Endodermal cell (in vitro differentiated cells): ENCODE measurements around the genes ZNF622 and CDH9.

DNA sequence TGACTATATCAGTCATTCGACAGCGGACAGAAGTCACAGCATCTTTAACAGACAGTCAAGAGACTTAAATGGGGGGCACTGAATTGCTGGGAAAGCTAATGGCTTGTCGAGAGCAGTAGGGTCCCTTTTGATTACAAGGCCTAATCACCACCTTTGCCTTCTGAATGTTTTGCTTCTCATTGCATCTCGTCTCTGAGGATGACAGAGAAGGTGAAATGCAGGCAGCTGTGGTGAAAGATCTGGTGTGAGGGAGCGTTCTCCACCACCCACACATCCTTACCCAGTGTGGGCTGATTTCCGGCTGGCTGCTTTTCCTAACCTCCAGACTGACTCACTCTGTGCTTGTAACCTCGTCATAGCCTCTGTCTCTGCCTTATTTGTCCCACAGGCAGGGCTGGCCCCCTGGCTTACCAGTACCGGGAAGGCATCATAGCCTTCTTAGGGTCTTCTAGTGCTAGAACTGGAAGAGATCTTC lies 54.3 kb upstream of the ANKH start:
- PRO-cap, result no peak

- PRO-cap, result no peak
Measured at GRCh38 chr5:15634997-15635744, 135.2 kb downstream of the FBXL7 start.

DNA sequence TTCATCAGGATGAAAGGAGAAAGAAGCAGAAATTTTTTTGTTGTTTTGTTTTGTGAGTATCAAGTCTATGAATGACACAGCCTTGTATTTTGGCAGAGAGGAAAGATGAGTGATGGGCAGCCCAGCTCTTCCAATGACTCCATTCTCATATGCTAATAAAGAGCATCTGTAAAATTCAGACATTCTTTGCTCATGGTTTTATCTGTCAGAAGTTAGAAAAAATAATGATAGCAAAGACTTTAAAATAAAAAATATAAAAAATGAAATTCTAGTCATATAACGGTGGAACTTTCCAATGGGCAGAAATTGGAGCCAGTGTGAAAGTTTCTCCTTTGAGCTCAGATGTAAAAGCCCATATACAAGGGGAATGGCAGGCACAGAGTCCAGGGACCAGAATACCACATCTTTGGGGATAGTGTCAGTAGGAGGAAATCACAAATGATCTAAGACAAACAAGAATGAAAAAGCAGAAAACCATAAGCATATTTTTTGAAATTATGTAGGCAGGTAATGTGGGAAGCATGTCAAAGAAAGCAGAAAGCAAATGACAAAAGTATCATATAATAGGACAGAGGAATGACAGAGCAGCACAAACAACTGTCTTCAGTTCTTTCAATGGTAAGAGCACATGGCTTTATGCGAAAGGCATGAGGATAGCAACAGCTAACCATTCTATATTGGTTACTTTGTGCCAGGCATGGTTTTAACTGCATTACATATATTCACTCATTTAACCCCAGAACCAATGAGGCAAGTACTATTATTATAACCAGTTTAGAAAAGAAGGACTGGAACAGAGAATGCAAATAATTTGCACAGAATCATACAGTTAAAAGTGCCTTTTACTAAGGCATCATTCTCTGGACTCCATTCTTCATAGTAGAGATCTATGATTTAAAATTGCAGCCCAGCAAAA lies 137.2 kb downstream of the FBXL7 start:
- PRO-cap, result no peak

GRCh38 chr5:16244295-16244778 lies 64.7 kb upstream of the MARCHF11 start:
- PRO-cap, result no peak

GRCh38 chr5:16457265-16457937 lies 8.2 kb downstream of the ZNF622 start:
- PRO-cap, result no peak

DNA sequence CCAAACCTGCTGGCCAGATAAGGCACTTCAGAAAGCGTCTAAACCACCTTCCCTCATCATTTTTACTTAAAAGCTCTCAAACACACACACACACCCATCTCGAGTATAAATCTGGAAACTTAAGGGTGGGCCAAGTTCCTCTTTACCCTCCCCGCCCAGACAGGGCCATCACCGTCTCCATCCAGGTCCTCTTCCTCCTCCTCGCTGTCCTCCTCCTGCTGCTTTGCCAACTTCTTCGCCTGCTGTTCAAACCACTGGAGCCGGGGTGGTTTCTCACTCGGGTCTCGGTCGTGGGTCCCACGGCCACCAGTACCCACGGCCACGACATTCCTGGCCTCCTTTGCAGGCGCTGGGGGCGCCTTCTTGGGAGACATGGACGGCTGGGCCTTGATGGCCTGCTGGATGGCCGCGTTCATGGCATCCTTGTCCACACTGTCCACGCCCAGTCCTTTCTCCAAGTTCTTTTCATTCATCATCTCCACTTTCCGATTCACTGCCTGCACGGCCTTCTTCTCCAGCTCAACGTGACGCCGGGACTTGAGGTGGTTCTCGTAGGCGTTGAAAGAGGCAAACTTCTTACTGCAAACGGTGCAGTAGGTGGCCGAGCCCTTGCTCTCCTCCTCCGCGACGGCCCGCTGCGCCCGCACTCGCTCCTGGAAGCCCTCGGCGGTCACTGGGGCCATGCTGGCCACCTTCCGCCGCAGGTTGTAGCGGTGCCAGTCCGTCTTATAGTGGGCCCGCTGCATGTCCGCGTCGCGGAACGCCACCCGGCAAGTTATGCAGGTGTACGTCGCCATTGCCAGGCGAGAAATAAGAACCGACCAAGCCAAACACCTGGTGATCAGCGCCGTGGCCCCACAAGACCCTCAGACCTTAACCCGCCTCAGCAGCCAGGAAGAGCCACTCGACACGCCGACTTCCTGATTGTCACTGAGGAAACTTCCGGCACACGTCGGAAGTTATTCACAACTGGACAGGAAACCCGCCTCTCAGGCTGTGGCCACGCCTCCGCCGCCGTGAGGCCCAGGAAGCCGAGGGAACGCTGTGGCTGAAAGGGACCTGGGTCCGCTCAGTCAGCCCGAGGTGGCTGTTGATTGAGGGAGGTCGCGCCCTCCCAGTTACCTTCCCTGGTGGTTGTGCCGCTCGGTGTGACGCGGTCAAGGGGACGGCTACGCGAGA lies at the start of gene ZNF622:
Gene ZNF622 (minus strand): TSS at position 932 of the 1,179 bp plus-strand sequence.
- PRO-cap, result bidirectional peak, plus-strand start at position 1,072 of the sequence, minus-strand start at position 932 of the sequence

- PRO-cap, result no peak
Measured at GRCh38 chr5:16483311-16483849, 17.8 kb upstream of the ZNF622 start.

DNA sequence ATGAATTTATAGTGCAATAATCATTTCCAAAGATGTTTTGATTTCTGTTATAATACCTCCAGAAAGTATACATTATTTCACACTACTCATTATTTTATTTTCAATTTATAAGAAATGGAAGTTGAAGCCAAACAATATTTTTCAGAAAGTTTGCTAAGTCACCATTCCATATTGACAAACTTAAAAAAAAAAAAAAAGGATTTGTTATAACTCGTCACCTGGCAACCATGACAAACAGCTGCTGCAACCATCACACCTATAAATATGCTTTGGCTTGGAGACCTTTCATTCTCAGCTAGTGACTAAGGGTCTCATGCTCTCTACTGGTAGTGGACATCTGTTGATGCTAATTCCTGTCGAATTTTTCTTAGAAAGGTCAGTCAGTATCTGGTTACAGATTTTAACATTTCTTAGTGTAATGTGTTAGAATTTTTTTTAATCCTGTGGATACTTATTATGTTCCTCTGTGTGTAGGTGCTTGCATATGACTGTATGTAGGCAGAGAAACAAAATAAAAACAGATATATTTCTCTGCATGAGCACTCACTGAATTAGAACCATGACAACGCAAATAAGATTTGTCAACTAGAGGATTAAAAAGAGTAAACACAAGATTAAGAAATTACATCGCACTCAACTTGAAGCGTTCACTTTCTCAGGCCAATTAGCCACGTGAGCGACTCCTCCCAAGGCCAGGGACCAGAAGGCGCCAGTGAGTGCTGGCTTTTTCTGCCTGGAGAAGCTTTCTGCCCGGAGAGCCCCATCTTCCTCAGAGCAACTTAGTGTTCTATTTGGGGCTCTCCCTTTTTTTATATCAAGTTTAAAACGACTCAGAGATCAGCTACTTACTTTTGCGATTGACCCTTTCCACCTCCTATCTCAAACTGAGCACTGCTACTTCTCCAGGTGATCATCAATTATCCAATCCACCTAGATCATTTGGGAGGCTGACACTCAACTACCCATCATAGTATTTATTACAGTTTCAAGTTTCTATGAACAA lies 27.0 kb upstream of the ZNF622 start:
- PRO-cap, result no peak

DNA sequence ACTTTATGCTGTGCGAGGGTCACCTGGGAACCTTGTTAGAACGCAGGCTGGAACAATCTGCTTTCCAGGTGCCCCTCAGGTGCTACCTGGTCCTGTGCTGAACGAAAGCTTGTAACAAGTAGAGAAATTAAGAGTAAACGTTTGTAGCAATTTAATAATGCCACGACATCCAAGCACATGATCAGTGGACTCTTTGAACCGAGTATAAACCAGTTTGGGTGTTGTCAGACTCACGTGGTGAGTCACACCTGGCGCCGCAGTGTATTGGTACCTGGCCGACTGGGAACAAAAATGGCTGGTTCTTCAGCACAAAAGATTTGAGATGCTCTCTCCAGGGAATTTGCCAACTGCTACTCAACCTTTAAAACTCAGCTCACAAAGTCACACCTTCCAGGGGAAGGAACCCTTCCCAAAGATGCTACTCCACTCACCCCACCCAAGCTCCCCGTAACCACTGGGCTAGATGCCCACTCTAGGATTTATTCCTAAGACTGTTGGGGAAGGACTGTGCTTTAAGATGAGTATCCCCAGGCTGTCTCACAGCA lies 999 bp upstream of the MYO10 start:
- PRO-cap, result no peak

DNA sequence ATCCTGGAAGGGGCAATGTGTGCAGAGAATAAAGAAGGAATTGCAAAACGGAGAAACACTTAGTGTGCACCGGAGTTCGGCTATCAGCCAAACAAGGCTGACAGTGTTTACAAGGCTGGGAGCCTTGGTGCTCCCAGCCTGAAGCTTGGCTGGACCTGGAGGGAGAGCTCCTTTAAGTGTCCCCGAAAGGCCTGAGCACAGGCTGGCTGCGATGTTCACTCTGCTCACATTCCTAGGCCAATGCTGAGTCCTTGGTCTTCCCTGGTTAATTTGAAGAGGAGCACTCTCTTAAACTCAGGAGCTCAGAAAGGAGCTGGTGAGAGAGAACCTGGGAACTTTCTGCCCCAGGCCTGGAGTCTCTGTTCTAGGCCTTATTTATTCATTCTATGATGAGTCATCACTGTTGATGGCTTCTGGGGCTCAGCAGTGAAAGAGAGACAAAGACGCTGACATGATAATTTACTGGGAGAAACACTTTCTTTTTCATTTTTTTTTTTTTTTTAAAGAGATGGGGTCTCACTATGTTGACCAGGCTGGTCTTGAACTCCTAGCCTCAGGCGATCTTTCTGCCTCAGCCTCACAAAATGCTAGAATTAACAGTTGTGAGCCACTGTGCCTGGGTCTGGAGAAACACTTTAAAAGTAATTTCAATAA lies 88.7 kb upstream of the MYO10 start:
- PRO-cap, result no peak

- PRO-cap, result no peak
Measured at GRCh38 chr5:17069826-17070277, 133.8 kb upstream of the MYO10 start.

GRCh38 chr5:17118588-17119081 lies 98.8 kb upstream of the BASP1 start:
- PRO-cap, result no peak

DNA sequence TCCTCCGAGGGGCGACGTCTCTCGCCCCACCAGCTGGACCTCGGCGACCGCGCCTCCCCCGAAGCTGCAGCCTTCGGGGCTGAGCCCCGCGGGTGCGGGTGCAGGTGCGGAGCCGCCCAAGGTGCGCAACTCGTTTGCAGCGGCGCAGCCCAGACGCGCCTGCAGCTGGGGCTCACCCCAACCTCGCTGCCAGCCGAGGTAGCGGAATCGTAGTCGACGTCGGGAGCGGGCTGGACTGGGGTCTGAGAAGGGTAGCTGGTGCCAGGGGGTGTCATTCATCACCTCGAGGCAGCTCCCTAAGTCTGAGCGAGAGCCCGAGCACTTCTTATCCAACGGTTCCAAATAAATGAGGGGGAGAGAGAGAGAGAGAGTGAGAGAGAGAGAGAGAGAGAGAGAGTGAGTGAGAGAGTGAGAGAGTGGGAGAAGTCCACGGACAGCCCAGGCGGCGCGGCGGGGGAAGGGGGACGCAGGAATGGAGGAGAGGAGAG lies 687 bp upstream of the BASP1 start:
- PRO-cap, result no peak

DNA sequence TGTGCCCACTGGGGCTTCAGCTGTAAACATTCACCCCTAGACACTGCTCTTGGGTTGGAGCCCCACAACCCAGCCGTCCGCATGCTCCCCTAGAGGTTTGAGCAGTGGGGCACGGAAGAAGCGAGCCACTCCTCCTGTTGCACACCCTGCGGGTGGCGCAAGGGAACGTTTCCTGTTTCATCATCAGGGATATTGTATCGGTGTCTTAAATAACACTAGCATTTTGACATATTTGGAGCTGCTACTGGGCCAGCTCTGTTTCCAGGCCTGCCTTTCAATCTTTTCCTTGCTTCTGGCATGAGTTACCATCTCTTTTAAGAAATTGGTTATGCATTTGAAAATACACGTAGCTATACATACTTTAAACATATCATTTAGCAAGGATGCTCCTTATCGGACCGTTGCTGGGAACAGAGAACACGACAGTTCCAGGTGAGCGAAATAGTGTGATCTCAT lies 48.0 kb downstream of the H3Y2 start:
- PRO-cap, result no peak

DNA sequence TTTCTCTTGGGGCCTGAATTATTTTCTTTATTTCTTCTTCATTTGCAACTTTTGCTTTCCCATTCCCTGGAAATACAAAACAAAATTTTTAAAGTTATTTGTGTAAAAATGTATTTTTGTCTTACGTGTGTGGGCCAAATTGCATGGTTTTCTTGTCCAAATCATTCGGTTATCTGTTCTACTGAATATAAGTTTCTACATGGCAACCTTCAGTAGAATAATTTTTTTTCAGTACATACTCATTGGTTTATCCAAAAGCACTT lies 672.6 kb upstream of the H3Y1 start:
- PRO-cap, result no peak

DNA sequence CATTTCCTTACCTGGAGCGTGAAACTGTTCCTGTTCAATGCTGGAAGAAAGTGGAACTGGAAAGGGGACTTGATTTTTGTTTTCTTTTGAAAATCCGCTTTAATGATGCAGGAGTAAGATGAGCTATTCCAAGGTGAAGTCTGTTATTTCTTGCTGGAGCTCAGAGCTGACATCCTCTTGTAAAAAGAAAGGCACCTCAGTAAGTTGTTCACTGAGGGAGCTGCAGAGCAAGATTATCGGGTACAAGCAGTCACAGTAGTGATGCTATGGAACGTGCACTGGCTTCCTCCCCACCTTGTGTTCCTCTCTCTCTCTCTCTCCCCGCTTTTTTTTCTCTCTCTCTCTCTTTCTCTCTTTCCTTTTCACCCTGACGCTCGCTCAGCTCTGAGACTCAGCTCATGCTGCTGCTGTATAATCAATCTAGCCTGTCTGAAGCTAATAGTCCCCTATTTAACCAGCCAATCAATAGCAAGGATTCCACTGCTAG lies 587.5 kb upstream of the CDH18 start:
- PRO-cap, result no peak

DNA sequence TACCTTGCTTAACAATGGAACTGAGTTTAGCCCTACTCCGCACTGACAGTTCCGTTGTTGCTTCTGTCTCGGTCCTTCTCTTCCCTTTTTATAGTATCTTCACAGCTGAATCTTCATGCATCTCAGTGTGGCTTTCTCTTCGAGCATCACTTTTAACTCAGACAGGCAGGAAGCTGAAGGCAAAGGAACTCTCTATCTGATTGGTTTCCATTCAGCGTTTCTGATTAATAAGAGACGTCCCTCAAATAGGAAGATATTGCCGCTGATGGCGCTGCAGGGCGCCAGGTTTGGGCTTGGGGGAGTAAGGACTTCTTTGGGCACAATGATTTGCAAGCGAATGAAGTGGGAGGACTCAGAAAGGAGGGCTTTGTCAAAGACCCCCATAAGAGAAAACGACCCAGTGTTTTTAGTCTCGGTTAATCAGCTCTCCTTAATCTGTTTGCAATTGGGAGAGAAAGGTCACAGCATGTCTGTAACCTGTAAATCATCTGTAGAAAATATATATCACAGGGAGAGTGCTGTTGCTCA lies at the start of gene CDH9:
Gene CDH9 (minus strand): TSS at position 127 of the 528 bp plus-strand sequence.
- PRO-cap, result no peak

GRCh38 chr5:27743234-27743759 lies 704.9 kb upstream of the CDH9 start:
- PRO-cap, result no peak

DNA sequence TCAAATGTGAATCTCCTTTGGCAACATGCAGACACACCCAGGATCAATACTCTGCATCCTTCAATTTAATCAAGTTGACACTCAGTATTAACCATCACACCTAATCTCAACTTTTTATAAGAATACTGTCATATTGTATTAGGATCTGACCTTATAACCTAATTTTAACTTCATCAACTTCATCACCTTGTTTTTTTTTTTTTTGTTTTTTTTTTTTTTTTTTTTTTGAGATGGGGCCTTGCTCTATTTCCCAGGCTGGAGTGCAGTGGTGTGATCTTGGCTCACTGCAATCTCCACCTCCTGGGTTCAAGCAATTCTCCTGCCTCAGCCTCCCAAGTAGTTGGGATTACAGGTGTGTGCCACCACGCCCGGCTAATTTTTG lies 1024.4 kb upstream of the CDH9 start:
- PRO-cap, result no peak

DNA sequence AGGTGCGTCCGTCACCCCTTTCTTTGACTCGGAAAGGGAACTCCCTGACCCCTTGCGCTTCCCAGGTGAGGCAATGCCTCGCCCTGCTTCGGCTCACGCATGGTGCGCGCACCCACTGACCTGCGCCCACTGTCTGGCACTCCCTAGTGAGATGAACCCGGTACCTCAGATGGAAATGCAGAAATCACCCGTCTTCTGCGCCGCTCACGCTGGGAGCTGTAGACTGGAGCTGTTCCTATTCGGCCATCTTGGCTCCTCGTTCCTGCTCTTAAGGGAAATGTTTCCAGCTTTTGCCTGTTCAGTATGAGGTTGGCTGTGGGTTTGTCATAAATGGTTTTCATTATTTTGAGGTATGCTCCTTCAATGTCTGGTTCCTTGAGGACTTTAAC lies 369.8 kb upstream of the CDH6 start:
- PRO-cap, result no peak